Glomerular endothelial cell (primary cell): Measurements from ENCODE around the genes FBXW11 and STK10.

GRCh38 chr5:171493012-171493590, 73.7 kb downstream of the FGF18 start:
- RAMPAGE, long total RNA = no peak

DNA sequence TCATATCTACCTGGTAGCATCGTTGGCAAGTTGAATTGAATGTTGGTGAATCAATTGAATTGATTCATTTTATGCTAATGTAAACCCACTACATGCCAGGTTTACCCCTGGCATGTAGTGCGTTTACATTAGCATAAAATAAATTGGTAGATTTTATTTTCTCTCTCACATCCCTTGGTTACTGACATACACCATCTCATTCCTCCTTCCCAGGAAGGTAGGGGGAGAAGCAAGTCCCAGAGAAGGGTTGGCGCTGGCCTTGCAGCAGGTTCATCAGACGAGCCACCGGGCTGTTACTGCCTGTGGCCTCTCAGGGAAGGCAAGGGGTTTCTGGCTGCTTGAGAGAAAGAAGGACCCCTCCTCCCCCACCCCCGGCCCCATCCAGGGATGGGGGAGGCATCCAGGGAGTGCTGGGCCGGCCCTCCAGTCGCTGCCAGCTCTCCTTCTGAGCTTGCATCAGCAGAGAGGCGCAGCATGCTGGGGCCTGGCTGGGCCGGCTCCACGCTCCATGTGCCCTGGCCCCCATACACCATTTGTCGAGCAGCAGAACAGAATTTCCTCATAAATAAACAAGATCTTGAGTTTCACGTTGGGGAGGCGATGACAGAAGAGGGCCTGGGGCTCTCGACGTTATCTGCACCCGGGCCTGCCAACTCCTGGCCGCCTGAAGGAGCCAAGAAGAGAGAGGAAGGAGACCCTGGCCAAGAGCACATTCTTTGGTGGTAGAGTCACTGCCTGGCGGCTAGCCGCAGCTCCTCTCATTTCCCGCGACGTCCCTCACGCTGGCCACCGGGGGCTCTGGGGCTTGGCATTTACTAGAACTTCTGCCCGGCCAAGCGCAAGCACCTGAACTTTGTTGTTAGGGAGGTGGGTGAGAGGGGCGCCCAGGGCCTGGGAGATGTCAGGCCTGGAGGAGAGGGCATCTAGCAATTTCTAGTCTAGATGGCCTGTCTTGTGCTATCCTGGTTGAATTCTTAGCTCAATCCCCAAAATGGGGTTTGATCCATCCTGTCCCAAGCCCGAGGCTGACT, 176.9 kb downstream of the FGF18 start:
- RAMPAGE, long total RNA = no peak

DNA sequence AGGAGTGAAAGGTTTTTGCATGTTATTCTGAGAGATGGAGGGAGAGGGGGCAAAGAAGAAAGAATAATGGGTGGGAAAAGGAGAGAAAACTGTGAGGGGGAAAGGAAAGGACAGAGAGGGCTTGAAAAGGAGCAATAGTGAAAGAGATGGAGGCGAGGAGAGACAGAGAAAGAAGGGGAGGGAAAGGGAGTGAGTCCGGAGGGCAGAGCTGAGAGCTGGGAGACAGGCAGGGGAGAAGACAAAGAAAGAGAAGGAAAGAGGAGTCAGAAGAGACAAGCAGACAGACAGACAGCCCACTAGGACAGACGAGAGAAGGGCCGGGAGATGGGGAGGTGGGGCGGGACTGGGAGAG, 141.4 kb upstream of the SMIM23 start:
- RAMPAGE, long total RNA = no peak

- RAMPAGE, long total RNA = no peak
These were observed 109.2 kb upstream of the SMIM23 start for GRCh38 chr5:171676490-171676758.

DNA sequence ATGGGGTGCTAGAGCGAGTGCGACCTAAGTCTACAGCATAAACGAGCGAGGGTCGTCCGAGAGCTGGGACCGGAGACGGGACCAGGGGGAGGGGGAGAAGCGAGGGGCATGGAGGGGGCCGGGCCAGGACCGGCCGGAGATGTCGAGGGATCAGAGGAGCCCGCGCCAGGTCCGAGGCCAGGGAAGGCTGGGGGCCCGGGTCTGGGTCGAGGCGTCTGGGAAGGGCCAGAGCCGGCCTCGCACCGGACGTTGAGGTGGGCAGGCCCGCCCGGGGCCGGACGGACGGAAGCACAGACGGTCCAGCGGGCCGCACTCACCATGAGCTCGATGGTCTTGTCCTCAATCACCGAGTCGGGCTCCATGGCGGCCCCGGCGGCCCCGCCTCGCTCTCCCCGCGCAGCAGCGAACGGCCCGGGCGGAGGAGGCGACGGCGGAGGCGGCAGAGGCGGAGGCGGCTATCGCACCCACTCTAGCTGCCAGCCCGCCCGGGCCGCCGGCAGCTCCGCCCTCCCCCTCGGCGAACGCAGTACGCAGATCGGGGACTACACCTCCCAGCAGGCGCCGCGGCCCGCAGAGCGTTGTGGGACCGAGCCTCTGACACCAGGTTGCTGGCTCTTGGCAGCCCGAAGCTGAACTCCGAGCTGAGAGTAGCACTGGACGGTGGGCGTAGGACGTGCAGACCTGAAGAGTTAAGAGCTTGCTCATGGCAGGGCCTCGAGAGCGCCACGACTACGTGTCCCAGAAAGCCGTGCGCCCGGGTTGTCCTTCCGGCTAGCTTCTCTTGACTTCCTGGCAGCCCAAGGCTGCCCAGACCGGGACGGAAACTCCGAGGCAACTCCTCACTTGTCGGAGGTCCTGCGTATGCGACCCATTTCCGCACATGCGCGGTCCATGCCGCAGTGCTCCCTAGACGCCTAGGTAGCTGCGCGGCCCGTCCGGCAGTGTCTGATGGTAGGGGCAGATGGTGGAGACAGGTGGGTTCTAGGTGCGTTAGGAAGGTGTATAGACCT, at the start of gene FBXW11:
FBXW11 (minus strand) TSS at position 498 of the 1,010 bp plus-strand sequence.
- RAMPAGE, long total RNA = no peak

GRCh38 chr5:172052838-172053249, 46.4 kb upstream of the FBXW11 start:
- RAMPAGE, long total RNA = no peak

GRCh38 chr5:172164613-172165506, 23.2 kb downstream of the STK10 start:
- RAMPAGE, long total RNA = no peak

DNA sequence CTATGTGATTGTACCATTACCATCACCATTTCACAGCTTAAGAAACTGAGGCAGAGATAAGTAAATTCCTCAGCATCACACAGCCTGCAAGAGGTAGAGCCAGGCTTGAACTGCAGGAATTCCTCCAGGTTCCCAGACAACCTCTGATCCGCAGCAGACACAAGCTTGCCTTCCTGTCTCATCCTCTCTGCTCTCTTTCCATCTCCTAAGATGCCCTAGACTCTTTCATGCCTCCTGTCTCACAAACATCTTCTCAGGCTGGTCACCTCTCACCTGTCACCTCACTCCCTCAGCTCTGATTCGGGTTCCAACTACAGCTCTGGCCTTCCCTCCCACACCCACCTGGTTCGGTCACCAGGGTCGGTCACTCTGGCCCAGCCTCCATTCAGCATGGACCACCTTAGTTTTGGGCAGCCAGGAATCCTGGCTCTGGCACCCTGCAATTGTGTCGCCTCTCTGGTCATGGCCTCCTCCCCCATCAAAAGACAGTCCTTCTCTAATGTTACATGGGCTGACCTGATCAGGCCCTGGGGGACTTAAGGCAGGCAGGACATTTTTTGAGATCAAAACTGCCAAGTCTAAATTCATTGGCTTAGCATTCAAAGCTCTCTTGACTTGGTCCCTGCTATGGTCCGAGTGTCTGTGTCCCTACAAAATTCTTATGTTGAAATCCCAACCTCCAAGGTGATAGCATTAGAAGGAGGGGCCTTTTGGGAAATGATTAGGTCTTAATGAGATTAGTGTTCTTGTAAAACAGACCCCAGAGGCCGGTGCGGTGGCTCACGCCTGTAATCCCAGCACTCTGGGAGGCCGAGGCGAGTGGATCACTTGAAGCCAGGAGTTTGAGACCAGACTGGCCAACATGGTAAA, 11.7 kb downstream of the STK10 start:
- RAMPAGE, long total RNA = no peak

DNA sequence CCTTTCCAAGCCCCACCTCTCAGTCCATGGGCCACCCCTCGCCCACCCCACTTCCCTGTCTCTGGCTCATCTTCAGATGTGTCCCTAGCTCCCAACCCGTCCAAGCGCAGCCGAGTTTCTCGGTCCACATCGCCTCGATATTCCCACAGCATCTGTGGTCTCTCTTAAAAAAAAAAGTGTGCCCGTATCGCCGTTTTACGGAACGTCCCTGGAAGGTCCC, 784 bp downstream of the STK10 start:
- RAMPAGE, long total RNA = no peak

GRCh38 chr5:172187550-172188442, at the start of gene STK10:
TSS of gene STK10 (minus strand) at chr5:172188224.
- RAMPAGE, long total RNA = no peak

DNA sequence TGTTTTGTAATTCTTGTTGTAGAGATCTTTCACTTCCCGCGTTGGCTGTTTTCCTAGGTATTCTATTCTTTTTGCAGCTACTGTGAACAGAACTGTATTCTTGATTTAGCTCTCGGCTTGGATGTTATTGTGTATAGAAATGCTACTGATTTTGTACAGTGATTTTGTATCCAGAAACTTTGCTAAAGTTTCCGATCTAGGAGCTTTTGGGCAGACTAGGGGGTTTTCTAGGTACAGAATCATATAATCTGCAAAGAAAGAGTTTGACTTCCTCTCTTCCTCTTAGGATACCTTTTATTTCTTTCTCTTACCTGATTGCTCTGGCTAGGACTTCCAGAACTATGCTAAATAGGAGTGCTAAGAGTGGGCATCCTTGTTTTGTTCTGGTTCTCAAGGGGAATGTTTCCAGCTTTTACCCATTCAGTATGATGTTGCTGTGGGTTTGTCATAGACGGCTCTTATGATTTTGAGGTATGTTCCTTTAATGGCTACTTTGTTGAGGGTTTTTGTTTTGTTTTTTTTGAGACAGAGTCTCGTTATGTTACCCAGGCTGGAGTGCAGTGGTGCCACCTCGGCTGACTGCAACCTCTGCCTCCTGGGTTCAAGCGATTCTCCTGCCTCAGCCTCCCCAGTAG, 24.8 kb downstream of the UBTD2 start:
- RAMPAGE, long total RNA = no peak

- RAMPAGE, long total RNA = no peak
These were observed 744 bp upstream of the UBTD2 start for GRCh38 chr5:172283953-172285062.

GRCh38 chr5:172303896-172304173, 20.3 kb upstream of the UBTD2 start:
- RAMPAGE, long total RNA = no peak

GRCh38 chr5:172333806-172334717, 50.5 kb upstream of the UBTD2 start:
- RAMPAGE, long total RNA = no peak

GRCh38 chr5:172352164-172352567, 68.6 kb upstream of the UBTD2 start:
- RAMPAGE, long total RNA = no peak

GRCh38 chr5:172402718-172403842, 51.2 kb downstream of the SH3PXD2B start:
- RAMPAGE, long total RNA = no peak

DNA sequence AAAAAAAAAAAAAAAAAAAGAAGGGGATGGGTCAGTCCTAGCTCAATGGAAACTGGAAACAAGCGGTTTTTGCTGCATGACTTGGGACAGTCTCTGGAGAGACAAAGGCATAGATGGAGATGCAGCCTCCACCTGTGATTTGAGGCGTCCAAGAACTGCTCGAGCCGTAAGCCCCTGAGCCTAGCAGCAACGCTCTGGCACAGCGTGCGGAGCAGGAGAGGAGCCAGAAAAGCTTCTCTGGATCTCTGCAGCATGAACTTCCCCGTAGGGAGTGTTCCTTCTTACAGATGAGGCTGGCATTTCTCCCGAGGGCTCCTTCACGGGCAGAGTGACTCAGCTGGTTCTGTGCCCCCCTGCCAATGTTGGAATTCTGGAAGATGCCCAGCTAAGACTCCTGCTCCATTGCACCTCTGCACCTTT, 39.9 kb downstream of the SH3PXD2B start:
- RAMPAGE, long total RNA = no peak

GRCh38 chr5:172420075-172421182, 33.9 kb downstream of the SH3PXD2B start:
- RAMPAGE, long total RNA = no peak

- RAMPAGE, long total RNA = no peak
These were observed 30.6 kb downstream of the SH3PXD2B start for GRCh38 chr5:172423685-172424140.

DNA sequence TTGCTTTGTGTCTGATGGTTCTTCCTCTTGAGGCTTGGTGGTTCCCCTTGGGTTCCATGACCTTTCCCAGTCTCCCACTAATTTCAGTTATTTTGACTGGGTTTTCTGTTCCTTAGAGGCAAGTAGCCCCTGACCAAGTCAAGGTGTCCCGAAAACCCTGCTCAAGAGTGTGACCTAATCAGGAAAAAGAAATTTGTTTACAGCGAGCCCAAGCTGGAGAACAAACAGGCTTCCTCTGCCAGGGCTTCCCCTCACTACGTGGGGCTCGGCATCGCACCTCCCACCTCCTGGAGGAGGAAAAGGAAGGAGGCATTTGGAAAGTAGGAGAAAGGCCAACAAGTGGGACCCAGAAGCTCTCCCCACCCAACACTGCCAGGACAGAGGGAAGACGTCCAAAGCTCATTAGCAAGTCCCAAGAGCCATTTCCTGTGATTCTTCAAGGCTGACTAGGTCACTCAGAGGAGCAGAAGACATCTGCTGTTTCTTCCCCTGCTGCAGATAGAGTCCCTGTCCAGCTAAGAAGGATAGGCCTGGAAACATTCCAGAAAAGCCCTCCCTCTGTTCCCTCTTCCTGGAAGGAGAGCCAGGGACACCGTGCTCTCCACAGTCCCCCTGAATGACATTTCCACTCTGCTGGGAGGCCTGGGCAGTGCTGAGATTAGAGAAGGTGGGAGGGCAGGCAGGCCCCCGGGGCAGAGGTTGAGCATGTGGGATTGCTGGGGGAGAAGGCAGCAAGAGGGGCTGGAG, 57.1 kb upstream of the NEURL1B start:
- RAMPAGE, long total RNA = no peak